ENCODE results near the genes CUL9, DLK2 and TJAP1.

- PRO-cap: no peak
CAGE:
- cytosol, long polyA minus RNA: no peak
- cytosol, long polyA plus RNA: no peak
- long polyA plus RNA: no peak
- nucleus, long polyA minus RNA: no peak
- nucleus, long polyA plus RNA: no peak
These were observed 3.4 kb downstream of the TBCC start for GRCh38 chr6:42742405-42742975.

DNA sequence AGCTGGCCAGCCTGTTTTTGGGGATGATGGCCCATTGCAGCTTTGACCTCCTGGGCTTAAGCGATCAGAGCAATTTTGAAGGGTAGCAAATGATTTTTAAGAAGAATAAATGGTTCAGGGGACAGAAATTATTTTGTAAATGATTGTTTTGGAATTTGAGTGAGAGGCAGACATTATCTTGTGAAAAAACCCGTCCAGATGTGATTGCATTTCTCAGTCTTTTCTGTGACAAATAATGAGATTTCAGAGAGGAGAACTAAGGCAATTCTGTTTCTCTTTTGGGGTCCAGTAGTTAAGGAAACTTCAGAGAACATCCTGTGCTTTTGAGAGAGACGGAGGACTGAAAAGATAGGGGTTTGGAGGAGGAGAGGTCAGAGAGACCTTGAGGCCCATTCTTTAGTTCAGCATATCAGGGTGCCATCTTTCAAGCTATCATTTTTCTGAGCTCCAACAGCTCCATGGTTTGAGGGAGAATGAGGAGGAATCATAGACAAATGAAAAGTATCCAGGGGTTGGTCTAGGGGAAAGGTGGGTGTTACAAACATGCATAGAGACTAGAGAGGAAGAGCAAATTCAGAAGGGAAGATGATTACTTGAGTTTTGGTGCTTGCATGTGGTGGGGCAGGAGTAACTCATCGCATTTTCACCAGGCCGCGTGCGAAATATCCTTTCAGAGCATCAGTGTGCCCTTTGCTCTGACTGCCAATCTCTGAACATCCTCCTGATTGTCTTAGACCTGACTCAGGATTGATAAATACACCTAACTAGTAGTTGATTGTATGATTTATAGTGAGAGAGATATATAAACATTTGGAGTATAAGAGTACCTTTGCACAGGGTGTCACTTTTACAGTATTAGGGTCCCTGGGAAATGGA lies 7.8 kb upstream of the BICRAL start:
- PRO-cap: no peak
CAGE:
- cytosol, long polyA minus RNA: no peak
- cytosol, long polyA plus RNA: no peak
- long polyA plus RNA: no peak
- nucleus, long polyA minus RNA: no peak
- nucleus, long polyA plus RNA: no peak

DNA sequence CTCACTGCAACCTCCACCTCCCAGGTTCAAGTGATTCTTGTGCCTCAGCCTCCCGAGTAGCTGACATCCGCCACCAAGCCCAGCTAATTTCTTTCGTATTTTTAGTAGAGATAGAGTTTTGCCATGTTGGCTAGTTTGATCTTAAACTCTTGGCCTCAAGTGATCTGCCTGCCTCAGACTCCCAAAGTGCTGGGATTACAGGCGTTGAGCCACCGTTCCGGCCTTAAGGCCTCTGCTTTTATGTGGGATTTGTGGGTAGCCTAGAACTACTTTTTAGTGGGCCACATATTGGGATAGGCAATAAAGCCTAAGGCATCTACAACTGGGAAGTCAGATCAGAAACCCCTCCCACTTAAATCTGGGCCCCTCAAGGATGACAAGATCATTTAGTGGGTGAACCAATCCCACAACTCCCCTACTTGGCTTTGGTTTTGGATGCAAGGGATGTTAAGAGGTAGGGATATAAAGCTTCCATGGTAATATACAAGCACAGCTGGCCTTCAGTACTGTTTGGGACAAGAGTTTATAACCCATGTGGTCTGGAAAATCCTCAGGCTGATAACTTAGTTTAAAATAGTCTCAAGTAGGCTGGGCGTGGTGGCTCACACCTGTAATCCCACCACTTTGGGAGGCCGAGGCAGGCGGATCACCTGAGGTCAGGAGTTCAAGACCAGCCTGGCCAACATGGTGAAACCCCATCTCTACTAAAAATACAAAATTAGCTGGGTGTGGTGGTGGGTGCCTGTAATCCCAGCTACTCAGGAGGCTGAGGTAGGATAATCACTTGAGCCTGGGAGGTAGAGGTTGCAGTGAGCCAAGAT lies 8.5 kb downstream of the RRP36 start:
- PRO-cap: no peak
CAGE:
- cytosol, long polyA minus RNA: no peak
- cytosol, long polyA plus RNA: no peak
- long polyA plus RNA: no peak
- nucleus, long polyA minus RNA: no peak
- nucleus, long polyA plus RNA: no peak

DNA sequence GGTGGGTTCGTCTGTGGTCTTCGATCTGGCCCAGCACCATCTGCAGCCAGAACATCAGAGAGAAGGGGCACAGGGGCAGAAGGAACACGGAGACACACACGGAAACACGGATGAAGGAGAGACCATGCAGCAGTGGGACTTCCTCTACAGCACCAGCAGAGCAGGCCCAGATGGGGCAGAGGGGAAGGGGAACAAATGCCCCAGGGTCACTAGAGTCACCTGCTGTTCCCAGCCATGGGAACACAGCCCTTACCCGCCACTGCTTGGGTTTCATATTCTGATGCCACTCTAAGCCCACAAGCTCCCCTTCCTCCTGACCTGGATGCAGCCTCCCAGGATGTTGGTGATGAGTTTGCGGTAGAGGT lies 7.1 kb downstream of the CUL7 start:
- PRO-cap: no peak
CAGE:
- cytosol, long polyA minus RNA: no peak
- cytosol, long polyA plus RNA: no peak
- long polyA plus RNA: no peak
- nucleus, long polyA minus RNA: no peak
- nucleus, long polyA plus RNA: no peak

GRCh38 chr6:43052366-43053205 lies 1.1 kb downstream of the CUL7 start:
- PRO-cap: no peak
CAGE:
- cytosol, long polyA minus RNA: no peak
- cytosol, long polyA plus RNA: no peak
- long polyA plus RNA: no peak
- nucleus, long polyA minus RNA: no peak
- nucleus, long polyA plus RNA: no peak

DNA sequence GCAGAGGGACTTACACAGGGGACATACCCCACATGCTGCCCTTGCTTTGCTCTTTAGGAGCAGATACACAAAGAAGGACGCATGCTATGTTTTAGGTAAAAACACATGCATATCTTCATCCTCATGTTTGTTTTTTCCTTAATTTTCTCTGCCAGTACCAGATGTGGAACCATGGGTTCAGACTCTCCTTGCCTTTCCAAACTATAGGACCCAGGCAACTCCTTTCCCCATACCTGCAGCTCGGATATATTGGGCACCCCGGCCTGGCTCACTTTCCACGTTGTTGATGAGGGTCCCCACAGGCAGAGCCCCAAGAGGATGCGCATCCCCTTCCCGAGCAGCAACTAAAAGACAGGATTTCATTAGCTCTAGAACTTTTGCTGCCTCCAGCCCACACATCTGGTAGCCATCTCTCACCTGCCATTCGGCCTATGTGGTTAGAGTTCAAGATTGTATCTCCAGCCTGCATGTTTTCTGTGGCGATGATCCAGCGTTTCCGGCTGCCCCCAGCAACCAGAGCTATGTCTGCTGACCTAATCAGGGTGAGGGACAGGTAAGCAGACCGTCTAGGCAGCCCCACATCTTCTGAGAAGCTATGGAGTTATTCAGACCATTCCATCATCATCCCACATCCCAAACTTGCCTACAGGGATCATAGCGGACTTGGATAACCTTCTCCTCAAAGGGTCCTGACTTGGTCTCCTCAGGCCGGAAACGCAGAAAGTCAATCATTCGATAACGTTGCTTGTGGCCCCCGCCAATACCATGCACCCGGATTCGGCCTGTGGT lies 2.2 kb upstream of the CUL7 start:
- PRO-cap: no peak
CAGE:
- cytosol, long polyA minus RNA: no peak
- cytosol, long polyA plus RNA: no peak
- long polyA plus RNA: no peak
- nucleus, long polyA minus RNA: no peak
- nucleus, long polyA plus RNA: no peak

DNA sequence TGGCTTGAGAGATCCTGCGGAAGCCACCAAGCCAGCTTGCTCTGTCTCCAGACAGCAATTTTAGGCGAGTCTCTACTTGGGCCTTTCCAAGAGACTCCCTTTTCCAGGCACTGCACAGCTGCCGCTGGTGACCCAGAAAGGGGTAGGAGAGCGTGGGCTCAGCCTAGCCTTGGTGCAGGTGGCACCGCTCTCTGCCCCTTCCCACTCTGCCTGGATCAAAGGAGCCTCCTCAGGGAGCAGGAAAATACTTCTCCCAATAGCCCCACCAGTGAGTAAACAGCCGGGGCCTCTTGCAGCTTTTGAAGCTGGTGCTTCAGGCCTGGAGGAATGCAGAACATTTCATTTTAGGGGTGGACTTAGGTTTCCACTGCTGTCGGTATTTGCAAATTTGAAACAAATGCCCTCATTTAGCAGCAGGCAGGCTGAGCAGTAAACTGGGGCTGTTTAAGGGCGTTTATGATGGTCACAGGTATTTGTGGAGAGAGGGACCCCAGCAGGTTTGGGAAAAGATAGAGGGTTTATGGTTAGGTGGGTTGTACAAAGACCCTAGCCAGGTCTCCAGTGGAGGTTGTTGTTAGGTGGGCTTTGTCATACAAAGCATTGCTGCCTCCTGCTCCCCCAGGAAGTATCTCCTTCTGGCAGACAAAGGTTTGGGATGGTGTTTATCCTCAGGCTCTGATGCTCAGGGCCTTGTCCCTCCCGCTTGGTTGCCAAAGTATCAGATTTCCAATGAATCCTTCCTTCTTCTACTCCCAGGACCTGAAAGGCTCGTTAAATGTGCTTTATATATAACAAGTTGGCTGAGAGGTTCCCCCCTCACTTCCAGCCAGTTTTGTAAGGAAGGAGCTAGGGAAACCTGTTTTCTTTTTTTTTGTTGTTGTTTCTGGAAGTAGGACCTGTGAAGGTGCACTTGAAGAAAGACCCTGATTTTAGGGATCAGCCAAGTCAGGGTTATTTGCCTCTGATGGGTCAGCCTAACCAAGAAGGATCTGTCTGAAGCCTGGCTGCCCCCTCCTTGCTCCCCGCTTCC lies 14.2 kb downstream of the PTK7 start:
- PRO-cap: no peak
CAGE:
- cytosol, long polyA minus RNA: no peak
- cytosol, long polyA plus RNA: no peak
- long polyA plus RNA: no peak
- nucleus, long polyA minus RNA: no peak
- nucleus, long polyA plus RNA: no peak

DNA sequence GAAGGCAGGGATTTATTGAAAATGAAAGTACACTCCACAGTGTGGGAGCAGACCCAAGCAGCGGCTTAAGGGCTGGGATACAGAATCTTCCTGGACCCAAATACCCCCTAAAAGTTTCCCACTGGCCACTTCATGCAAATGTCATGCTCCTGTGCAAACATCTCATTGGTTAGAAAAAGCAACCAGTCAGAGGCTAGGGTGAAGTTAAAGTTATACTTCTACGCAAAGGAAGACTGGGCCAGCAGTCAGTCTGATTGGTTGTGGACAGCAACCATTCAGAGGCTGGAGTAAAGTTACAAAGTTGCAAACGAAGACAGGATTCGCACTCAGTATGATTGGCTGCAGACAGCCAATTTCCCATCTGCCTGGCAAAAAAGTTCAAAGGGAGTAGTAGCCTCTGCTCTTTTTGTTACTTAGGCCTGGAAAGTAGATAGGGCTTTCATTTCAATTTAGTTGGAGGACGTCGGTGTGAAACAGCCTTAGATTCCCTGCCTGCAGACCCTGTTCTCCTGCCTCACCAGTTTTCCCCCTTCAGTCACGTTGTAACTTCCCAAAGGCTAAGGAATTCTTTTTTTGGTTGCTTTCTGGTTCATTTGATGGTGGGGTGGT lies 17.8 kb downstream of the PTK7 start:
- PRO-cap: no peak
CAGE:
- cytosol, long polyA minus RNA: no peak
- cytosol, long polyA plus RNA: no peak
- long polyA plus RNA: no peak
- nucleus, long polyA minus RNA: no peak
- nucleus, long polyA plus RNA: no peak

DNA sequence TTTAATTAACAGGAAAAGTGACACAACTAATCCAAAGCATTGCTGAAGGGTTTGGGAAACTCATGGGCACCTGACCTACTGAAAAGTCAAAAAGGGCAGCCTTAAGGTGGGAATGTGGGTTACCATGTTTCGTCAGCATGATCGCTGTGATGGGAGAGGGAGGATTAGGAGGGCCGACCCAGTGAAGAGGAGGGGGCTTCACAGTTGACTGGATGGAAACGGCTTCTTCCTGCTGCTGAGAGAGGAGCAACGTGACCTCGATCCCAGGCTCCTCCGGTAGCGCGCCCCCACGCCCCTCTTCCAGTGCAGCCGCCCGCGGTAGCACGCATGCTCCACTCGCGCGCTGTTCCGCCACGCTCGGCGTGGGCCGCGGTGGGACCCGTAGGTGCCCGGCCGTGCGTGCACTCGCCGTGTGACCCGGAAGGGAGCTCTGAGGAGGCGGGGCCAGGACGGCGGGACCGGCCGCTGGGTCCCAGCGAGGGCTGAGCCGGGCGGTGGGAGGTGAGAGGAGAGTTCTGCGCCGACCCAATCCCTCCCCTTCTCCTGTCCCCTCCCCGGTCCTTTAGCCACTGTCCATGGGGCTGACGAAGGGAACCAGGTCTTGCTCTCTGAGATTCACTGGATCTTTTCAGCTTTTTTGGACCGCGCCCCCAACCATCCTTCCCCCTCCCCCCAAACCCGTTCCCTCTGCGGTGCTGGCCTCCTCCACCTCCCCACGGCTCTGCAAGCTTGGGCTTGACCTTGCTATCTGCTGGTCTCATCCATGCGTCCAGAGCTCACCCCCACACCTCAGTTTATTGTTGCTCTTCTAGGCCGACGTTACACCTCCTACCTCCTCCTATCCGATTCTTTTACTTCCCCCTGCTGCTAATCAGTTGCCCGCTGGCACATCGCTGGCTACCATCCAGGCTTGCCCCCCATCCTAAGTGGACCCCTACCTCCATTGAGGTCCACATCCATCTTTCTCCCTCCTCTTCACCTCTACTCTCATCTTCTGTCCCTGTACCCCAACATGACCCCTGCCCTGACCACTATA lies at the start of gene CUL9:
Gene CUL9 (plus strand): TSS at position 448 of the 1,036 bp plus-strand sequence.
- PRO-cap: bidirectional peak, plus-strand start at position 447 of the sequence, minus-strand start at position 432 of the sequence
CAGE:
- cytosol, long polyA minus RNA: no peak
- cytosol, long polyA plus RNA: no peak
- long polyA plus RNA: no peak
- nucleus, long polyA minus RNA: start-site peak on the plus strand centred at position 442 of the sequence, 39 bp wide, 418 reads
- nucleus, long polyA plus RNA: start-site peak on the plus strand centred at position 445 of the sequence, 50 bp wide, 132 and 134 reads in 2 replicates

DNA sequence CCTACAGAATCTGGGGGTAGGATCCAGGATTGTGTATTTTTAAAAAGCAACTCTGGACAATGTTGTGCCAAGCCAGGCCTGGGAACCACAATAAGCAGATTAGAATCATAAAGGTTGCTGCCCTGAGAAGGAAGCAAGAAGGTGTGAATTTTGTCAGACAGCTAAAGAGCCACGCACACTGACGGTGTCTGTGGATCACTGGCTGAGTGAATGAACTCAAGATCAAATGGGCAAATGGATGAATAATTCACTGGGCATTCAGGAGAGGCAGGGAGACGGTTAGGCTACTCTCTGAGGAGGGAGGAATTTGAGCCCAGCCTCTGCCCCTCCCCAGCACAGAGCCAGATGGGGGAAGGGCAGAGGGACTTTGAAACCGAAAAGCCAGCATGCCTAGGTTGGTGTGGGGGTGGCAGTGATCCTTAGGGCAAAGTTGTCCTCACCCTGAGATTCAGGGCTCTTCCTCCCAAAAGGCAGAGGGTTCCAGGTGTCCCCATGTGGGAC lies 19.5 kb upstream of the SLC22A7 start:
- PRO-cap: no peak
CAGE:
- cytosol, long polyA minus RNA: no peak
- cytosol, long polyA plus RNA: no peak
- long polyA plus RNA: no peak
- nucleus, long polyA minus RNA: no peak
- nucleus, long polyA plus RNA: no peak

- PRO-cap: no peak
CAGE:
- cytosol, long polyA minus RNA: no peak
- cytosol, long polyA plus RNA: no peak
- long polyA plus RNA: no peak
- nucleus, long polyA minus RNA: no peak
- nucleus, long polyA plus RNA: no peak
These were observed 12.9 kb upstream of the SLC22A7 start for GRCh38 chr6:43284813-43285985.

GRCh38 chr6:43306047-43306785 lies 2.4 kb downstream of the CRIP3 start:
- PRO-cap: no peak
CAGE:
- cytosol, long polyA minus RNA: no peak
- cytosol, long polyA plus RNA: no peak
- long polyA plus RNA: no peak
- nucleus, long polyA minus RNA: no peak
- nucleus, long polyA plus RNA: no peak

DNA sequence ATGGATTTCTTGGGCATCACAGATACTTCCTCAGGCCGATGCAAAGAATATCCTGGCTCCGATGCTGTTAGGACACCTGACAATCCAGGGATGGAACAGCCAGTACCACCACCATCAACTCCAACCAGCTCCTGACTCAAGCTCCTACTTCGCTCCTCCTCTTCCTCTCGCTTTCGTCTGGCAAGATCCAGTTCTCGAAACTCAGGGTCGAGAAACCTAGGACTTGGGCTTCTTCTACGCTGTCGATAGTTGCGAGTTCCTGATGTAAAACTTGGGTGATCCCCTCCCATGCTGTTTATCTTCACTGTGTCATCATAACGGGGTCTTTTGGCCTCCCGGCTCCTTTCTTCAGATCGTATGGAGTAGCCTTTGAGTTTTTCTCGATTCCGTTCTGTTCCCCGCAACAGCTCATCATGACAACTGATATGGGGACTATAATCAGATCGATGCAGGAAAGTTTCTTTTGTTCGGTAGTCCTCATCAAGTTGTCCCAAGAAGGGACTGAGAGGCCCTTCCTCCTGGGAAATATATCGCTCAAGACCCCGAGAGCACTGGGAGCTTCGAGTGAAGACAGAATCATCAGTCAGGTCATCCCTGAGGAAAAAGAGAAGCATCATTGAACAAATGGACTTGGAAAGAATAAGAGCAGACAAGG lies 12.1 kb downstream of the ZNF318 start:
- PRO-cap: no peak
CAGE:
- cytosol, long polyA minus RNA: no peak
- cytosol, long polyA plus RNA: no peak
- long polyA plus RNA: no peak
- nucleus, long polyA minus RNA: no peak
- nucleus, long polyA plus RNA: no peak

- PRO-cap: no peak
CAGE:
- cytosol, long polyA minus RNA: no peak
- cytosol, long polyA plus RNA: no peak
- long polyA plus RNA: no peak
- nucleus, long polyA minus RNA: no peak
- nucleus, long polyA plus RNA: no peak
These were observed at the start of gene DLK2 for GRCh38 chr6:43454860-43455715. Gene DLK2 (minus strand): TSS chr6:43455548.

DNA sequence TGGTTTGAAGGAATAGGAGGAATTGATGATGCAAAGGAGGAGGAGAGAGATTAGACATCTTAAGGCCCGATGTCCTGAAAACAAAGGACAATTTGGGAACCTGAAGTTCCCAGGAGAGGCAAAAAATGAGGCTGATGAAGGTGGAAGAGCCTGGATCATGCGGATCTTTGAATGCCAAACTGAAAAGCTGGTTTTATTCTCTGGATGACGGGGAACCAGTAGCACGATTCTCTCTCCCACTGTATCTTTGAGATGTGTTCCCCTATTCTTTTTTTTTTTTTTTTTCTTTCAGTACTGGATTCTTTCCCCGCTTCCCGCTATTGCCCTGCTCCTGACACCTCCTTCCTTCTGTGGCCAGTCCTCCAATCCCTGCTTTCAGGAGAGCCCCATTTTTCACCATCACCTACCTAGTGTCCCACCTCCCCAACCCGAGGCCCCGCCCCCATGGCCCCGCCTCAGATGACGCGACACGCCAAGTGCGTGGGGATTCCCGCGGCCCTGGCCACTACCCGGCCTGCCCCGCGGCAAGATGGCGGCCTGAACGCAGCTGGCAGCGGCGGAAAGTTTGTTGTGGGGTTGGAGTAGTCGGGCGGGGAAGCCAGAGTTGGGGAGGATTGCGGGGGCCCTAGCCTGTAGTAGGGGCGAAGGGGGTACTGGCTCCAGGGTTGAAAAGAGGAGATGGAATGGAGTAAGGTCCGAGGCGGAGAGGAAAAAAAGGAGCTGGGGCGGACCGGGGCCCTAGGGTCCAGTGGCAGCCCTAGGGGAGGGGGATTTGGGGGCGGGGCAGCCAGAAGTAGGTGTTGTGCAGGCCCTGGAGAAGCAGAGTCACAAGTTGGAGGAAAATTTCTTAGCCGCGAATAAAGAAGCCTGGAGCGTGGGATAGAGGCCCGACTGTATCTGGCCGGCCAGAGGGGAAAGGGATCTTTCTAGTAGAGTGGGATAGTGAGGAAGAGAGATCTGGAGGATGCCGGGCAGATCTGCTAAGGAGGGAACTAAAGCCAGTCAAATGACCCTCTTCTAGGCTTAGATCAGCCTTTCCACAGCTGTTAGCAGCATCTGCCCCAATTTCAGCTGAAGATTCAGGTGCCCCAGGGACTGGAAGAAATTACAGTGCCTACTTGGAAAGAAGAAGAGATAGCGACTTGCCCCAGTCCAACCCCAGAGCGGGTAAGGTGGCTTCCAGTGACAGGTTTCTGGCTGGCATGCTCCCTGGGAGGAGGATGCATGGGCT lies at the start of gene TJAP1:
Gene TJAP1 (plus strand): TSS at position 505 of the 1,231 bp plus-strand sequence.
- PRO-cap: bidirectional peak, plus-strand start at position 527 of the sequence, minus-strand start at position 430 of the sequence
CAGE:
- cytosol, long polyA minus RNA: no peak
- cytosol, long polyA plus RNA: start-site peak on the plus strand centred at position 520 of the sequence, 16 bp wide, 33 and 42 reads in 2 replicates
- long polyA plus RNA: start-site peak on the plus strand centred at position 522 of the sequence, 15 bp wide, 77 and 77 reads in 2 replicates
- nucleus, long polyA minus RNA: start-site peak on the plus strand centred at position 522 of the sequence, 14 bp wide, 99 reads; start-site peak on the plus strand centred at position 655 of the sequence, 88 bp wide, 25 reads
- nucleus, long polyA plus RNA: start-site peak on the plus strand centred at position 522 of the sequence, 15 bp wide, 67 and 39 reads in 2 replicates; start-site peak on the plus strand centred at position 772 of the sequence, 133 bp wide, 14 and 19 reads in 2 replicates

DNA sequence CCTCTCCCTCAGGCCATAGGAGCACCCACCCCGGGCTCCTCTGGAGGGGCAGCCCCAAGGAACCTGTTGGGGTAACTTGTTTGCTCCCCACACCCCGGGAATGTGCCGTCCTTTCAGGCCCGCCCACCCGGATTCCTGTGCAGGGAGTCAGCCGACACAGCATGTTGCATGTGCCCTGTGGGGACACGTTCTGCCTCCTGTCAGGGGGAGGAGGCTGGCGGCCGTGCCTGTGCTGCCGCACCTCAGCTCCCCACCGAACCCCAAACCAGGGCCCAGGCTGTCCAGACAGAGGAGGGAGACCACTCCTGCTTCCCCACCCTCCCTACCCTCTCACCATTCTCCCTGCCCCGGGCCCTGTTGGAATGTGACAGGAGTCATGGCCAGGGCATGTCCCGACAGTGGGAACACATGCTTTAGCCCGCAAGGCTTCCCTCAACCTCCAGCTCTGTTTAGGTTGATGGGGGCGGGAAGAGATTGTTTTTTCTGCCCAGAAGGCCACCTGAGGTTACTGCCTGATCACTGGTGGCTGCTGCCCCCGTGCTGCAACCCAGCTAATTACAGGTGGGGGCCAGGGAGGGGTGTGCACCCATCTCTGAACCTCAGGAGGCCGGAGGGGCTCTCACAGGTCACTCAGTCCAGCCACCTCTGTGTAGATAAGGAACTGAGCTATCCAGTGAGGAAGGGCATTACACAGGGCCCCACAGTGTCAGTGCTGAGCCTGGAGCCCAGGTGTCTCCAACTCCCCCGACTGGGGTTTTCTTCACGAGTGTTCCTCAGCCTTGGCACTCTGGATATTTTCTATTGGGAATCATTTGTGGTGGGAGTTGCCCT lies 13.6 kb downstream of the LRRC73 start:
- PRO-cap: no peak
CAGE:
- cytosol, long polyA minus RNA: no peak
- cytosol, long polyA plus RNA: no peak
- long polyA plus RNA: no peak
- nucleus, long polyA minus RNA: no peak
- nucleus, long polyA plus RNA: no peak

GRCh38 chr6:43579016-43579717 lies 3.2 kb downstream of the POLH start:
- PRO-cap: bidirectional peak, plus-strand start at chr6:43579452, minus-strand start at chr6:43579315
CAGE:
- cytosol, long polyA minus RNA: no peak
- cytosol, long polyA plus RNA: no peak
- long polyA plus RNA: no peak
- nucleus, long polyA minus RNA: no peak
- nucleus, long polyA plus RNA: no peak

DNA sequence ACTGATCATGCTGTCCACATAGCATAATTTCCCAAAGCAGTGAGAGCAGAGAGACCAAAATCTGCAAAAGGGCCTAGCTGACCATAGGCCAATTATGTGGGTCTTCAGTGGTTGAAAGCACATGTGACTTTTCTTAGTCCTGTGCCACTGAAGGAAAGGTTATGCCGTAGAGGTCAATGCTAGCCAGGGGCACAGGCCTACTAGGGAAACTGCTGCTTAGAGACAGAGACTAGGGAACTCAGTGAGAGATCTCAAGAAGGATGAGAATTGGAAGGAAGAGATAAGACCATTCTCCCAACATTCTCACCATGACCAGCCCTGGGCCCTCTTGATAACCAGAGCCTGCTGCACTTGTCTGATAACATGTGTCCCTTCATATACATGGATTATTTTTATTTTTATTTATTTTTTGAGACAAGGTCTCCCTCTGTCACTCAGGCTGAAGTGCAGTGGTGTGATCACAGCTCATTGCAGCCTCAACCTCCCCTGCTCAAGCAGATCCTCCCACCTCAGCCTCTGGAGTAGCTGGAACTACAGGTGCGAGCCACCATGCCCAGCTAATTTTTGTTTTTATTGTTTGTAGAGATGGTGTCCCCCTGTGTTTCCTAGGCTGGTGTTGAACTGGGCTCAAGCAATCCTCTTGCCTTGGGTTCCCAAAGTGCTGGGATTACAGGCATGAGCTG lies 2.2 kb upstream of the GTPBP2 start:
- PRO-cap: no peak
CAGE:
- cytosol, long polyA minus RNA: no peak
- cytosol, long polyA plus RNA: no peak
- long polyA plus RNA: no peak
- nucleus, long polyA minus RNA: no peak
- nucleus, long polyA plus RNA: no peak

DNA sequence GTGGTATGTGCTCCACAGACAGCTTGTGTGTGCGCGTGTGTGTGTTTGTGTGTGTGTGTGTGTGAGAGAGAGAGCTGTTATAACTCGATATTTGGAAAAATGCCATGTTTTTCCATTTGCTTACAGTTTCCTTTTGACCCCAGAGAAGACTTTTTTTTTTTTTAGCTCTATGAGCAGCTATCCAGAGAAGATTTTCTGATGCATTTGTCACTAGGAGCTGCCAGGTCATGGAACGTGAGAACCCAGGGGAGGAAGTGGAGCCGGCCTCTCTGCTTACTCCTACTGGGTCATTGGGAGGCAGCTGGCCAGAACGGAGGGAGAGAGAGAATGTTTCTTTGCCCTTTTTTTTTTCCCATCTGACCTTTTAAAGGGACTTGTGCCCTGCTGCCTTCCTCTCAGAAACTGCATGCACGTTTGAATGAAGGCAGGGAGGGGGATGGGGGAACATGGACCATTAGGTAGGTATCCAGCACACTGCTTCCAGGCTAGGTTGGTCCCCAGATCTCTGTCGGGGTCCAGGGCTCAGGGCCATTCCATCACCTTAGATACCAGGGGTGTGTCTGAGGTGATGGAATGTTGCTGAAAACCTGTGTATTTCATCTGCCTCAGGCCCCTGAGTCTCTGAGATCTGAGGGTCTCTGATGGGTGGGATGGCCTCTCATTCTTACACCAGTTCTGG lies 11.1 kb upstream of the MRPS18A start:
- PRO-cap: no peak
CAGE:
- cytosol, long polyA minus RNA: no peak
- cytosol, long polyA plus RNA: no peak
- long polyA plus RNA: no peak
- nucleus, long polyA minus RNA: no peak
- nucleus, long polyA plus RNA: no peak

GRCh38 chr6:43773239-43774248 lies 3.5 kb downstream of the VEGFA start:
- PRO-cap: unidirectional peak, minus-strand start at chr6:43773453
CAGE:
- cytosol, long polyA minus RNA: no peak
- cytosol, long polyA plus RNA: no peak
- long polyA plus RNA: no peak
- nucleus, long polyA minus RNA: no peak
- nucleus, long polyA plus RNA: no peak